ENCODE measurements around a stretch of chr17.

DNA sequence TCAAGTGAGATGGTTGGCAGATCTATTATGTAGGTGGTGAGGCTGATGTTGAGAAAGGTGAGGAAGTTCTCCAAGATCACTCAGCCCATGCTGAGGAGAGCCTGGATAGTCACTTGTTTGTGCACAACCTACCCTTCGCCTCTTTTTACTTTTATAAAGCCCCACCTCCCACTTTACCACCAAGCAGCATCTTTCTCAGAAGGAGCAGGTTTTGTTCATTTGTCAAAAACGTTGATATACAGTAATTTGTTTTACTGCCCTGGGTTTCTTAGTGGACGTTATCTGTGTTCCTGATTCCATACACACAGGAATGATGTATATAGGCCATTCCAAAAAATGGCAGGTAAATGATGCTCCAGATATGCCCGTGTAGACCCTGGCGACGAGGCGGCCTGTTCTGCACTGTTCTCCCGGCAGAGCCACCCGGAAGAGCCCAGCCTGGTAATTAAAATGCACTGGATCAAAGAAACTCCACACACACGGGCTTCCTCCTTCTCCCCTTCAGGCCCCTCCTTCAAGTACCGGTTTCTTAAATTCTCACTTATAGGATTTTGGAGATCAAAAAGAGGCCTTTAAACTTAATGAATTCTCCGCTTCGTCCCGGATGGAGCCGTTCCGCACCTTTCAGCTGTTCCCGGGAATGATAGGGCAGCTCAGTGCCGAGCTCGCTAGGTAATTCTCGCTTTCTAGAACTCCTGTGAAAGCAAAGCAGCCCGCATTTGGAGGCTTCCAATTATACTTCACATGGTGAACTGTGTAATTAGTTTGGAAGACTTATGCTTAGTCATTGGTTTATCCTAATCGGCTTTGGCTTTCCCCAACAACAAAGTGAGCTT, 149.8 kb downstream of the MSI2 start:
- RRBS = 69% methylated on average over 2 of the region's 22 CpGs

- RRBS = no CpG with 5 or more reads among the region's 2 CpGs
These were observed 159.5 kb downstream of the MSI2 start for GRCh38 chr17:57415803-57416245.

GRCh38 chr17:57422747-57423306, 166.5 kb downstream of the MSI2 start:
- RRBS = no CpG with 5 or more reads among the region's 6 CpGs

- RRBS = no CpG with 5 or more reads among the region's 10 CpGs
These were observed 206.8 kb downstream of the MSI2 start for GRCh38 chr17:57462985-57463711.

- RRBS = no CpG with 5 or more reads among the region's 19 CpGs
These were observed 213.3 kb downstream of the CCDC182 start for GRCh38 chr17:57531474-57532470.

GRCh38 chr17:57557641-57558765, 187.1 kb downstream of the CCDC182 start:
- RRBS = no CpG with 5 or more reads among the region's 26 CpGs

- RRBS = no CpG with 5 or more reads among the region's 15 CpGs
These were observed 122.3 kb downstream of the CCDC182 start for GRCh38 chr17:57622653-57623334.

GRCh38 chr17:57675287-57675786, 69.8 kb downstream of the CCDC182 start:
- RRBS = no CpG with 5 or more reads among the region's 11 CpGs

DNA sequence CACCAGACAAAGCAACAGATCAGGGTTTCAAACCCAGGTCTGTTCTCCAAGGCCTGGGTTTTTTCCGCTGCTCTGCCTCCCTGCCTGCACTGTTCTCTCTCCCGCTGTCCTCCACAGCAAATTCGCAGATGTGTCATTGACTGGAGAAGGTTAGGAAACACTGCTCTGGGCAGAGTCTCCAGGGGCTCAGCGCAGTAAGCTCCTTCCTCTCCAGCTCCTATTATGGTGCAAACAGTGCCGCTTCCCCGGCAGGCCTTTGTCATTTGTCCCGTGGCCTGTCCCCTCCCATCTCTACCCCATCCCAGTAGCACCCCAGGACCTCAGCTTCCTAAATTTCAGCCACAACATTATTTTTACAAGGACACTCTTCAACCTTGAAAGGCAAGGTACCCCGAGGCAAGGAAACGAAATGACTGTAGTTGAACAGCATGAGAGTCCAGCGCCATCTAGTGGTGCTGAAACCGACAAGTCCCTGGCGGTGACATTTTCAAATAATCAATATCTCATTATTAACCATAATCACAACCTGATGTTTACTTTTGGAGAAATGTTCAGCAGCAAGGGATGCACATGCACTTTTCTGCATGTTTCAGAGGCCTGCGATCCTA, 16.7 kb downstream of the MRPS23 start:
- RRBS = no CpG with 5 or more reads among the region's 13 CpGs

DNA sequence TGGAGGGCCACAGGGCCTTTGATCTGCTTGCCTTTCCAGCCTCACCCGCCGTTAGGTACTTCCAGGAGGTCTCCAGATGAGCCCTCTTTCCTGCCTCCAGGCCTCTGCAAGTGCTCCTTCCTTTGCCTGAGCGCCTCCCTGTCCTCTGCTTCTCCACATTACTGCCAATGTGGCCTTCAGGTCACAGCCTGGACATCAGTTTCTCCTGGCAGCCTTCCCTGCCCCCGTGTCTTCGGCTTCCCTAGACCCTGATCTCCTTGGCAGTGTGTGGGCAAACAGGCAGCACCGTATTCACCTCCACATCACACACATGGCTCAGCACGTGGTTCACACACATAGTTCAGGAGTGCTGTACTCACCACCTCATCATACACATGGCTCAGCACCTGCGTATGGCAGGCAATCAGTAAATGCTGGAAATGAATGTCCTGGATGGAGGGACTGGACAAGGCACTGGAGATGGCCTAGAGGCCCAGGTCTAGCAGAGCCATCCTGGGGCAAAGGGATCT, 26.4 kb upstream of the MRPS23 start:
- RRBS = no CpG with 5 or more reads among the region's 8 CpGs

GRCh38 chr17:57935885-57936478, 19.2 kb downstream of the CUEDC1 start:
- RRBS = no CpG with 5 or more reads among the region's 6 CpGs

DNA sequence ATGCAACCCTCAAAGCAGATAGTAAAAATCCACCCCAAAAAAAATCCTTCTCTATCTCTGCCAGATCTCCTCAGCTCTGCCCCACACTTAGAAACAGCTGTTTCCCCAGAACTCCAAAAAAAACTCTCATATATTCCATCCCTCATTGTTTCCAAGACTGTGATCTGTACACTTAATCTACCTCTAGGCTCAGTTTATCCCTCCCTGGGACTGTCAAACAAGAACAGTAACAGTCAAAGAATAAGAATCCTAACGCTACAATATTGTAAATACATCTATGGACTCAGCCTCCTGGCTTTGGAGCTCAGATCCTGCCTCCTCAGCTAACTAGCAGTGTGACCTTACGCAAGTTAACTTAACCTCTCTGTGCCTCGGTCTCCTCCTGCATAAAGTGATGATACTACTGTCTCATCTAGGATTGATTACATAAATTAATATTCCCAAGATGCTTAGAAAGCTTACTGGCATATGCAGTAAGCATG, 11.5 kb downstream of the CUEDC1 start:
- RRBS = no CpG with 5 or more reads among the region's 3 CpGs

DNA sequence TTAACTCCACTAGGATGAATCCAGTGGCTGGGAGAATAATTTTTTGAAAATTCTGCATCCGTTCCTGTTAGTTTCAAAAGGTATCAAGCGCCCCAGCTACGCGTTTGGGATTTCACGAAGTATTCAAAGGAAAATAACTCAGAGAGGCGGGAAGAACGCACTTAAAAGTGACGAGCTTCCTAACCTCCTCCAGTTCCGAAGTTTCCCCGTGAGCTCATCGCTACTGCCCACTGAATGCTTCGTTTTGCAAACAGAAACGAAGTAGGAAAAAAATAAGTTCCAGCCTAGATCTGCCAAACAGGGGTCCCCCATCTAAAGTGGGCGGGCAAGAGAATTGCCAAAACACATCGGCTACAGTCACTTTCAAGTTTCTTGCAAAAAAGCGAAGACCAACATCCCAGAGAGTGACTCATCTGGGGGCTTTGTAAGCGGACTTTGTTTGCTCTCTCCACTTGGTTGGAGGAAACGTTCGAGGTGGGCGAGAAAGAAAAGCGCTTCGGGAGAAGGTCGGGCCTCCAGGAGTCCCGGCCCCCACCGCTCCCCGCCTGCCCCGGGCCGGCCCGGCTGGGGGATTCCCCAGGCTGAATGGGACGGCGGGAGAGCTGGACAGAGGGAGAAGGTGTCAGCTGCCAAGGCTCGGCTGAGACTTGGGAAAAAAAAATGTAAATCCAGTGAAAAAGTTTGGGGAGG, 1.2 kb downstream of the VEZF1 start:
- RRBS = no CpG with 5 or more reads among the region's 32 CpGs

DNA sequence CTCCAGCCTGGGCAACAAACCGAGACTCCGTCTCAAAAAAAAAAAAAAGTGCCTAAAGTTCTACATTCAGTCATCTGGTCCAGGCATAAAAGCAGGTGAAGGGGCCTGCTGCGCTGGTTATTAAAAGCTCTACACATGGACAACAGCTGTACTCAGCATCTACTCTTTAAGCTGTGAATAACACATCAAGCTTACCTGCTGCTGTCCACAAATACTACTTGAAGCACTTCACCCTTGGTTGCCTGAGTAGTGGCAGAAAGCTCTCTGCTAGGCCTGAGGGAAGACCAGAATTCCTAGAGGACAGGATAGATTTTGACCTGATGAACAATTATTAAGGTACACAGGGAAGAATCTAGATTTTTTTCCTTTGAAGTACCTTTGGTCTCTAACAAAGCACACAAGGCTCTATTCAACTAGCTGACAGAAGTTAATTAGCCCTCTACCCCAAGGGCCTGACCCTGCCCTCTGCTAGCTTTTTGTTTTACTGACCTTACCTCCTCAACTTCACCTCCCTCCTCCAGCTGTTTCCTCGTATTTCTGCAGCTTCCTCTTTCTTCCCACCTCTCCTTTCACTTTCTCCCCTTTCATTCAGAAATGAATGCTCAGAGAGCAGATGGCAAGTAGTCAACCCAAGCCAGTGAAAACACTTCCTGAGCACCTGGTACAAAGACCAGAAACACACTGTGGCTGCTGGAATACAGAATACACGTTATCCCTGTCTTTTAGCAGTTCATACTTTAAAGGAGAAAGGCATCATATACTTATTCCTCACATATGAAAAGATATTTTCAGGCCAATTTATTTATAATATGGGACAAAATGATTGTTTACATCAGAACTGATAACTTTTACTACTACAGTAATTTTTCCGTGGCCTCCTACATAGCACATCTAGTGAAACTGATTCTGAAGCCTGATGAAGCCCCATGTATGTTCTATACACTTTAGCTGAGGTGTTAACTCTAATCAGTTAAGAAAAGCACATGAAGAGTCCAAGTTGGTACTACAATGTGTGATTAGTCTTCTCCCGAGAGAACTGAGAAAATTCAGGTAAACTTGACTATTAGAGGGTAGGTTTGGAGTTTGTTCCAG, 5.6 kb upstream of the VEZF1 start:
- RRBS = no CpG with 5 or more reads among the region's 7 CpGs

- RRBS = no CpG with 5 or more reads among the region's 4 CpGs
These were observed 7.4 kb upstream of the VEZF1 start for GRCh38 chr17:57995208-57996157.

DNA sequence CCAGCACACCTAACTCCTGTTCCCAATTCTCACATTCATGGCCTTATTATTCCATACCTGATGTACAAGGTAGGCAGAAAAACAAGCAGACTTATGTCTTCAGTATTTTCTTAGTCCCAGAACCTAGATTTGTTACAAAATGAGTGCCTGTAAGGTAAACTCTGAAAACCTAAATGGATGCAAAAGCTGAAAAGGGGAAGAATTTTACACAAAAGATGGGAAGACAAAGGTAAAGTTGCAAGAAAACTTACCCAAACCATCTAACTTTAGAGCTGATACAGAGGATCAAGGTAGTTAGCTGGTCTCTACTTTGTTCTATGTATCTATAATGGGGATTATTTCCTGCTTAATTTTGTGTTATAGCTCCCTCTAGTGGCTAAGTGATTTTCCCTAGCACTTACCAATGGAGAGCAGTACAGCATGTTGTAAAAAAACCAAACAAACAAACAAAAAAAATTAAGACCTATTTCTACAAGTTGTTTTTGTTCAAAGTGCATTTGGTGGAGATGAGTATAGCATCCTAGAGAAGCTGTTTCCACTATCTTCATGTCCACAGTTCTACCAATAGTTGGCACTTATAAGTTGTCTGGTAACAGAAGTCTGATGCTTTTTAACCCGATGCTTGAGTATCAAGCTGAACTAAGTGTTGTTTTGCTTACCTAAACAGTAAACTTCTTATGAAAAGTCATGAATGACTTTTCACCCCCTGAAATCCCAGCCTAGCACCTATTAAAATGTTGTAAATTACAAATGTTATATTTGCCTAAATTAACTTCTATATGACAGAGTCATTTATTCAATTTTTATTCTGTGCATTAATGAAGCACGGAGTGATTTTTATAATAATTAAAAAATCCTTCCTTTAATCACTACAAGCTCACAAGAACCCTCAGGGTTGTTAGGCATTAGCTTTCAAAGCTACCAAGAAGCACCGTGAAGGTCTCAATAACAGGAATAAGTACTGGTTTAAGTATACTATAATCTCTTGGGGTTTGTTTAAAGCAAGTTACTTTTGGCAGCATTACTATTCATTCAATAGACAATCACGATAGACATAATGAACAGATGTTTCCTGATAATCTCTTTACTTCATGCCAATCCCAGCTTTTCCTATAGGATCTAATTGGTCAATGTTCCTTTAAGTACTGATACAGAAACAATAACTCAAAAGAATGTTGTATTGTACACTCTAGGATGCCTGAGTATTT, 7.3 kb downstream of the SRSF1 start:
- RRBS = no CpG with 5 or more reads among the region's 4 CpGs

GRCh38 chr17:58084346-58084943, 1.2 kb downstream of the DYNLL2 start:
- RRBS = no CpG with 5 or more reads among the region's 6 CpGs

GRCh38 chr17:58249302-58250113, 11.1 kb downstream of the LPO start:
- RRBS = 3% methylated on average over 13 of the region's 56 CpGs

DNA sequence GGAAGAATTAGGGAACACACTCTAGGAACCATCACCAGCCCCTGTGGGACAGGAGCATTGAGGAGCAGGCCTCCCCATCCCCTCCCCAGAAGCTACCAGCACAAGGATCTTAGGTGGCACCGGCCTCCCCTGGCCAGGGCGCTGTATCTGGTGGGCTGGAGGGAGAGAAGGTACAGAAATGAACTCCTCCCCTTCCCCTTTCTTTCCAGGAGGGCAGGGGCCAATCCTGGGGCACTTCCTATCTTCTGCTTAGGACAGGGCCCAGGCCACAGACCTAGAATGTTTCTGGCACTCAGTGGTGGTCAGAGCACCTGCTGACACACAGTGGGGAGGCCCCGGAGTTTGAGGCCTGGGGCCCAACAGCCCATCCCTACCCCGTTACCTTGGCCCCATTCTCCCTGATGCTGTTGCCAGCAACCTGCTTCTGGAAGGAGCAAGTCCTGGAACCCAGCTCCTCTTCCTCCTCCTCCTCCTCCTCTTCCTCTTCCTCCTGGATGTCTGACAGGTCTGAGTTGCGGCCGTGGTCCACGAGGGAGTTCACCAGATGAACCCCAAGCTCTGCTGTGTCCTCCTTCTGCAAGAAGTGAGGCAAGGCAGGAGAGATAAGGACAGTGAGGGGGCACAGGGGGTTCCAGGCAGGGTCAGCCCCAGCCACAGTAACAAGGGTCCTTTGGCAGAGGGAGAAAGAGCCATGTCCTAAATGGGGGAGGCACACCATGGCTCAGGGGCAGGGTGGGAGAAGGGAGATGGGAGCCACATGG, 18.8 kb downstream of the TSPOAP1 start:
- RRBS = no CpG with 5 or more reads among the region's 7 CpGs

- RRBS = no CpG with 5 or more reads among the region's 12 CpGs
These were observed 7.9 kb downstream of the TSPOAP1 start for GRCh38 chr17:58320458-58321301.